Breast (tissue), 4 donors: ENCODE data around the gene EPB41L4A.

- PRO-cap, 3 experiments, result no peak in any of the 3 experiments
- RRBS, result no CpG with 5 or more reads among the region's 3 CpGs
Measured at GRCh38 chr5:112162977-112163921, 255.8 kb downstream of the EPB41L4A start.

DNA sequence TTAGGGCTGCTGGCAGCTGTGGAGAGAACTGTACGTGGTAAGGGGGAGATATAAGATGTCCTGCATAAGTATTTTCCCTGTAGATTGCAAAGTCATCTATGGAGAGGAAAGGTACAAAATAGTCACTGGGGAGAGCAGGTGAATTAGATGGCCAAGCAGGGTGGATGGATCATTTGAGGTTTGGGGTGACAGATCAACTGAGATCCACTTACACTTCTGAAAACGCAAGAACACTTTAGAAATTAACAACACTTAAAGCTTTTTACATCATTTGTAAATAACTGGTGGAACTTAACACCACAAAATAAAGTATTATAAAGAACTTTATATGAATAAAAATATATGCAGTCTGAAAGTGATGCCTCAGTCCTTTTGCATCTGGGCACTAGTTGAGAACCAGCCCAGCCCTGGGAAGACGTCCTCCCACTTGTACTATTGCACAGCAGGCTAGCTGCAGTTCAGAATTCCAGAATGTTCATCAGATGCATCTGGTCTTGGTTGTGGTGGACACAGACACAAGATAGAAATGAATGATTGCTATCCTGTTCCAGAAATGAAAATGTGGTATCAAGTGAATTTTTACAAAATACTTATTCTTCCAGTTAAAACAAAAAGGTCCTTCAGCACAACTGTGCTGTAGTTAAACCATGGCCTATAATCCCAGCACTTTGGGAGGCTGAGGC, 255.0 kb downstream of the EPB41L4A start:
- PRO-cap, 3 experiments, result no peak in any of the 3 experiments
- RRBS, result no CpG with 5 or more reads among the region's 3 CpGs

- PRO-cap, 3 experiments, result no peak in any of the 3 experiments
- RRBS, result no CpG with 5 or more reads among the region's 2 CpGs
Measured at GRCh38 chr5:112165718-112166236, 253.3 kb downstream of the EPB41L4A start.

- PRO-cap, 3 experiments, result peak in 3 of 3 experiments; most common plus-strand start chr5:112419278 (in 3); most common minus-strand start chr5:112419046 (in 1)
- RRBS, result 1% methylated on average over 2 of the region's 49 CpGs
Measured at GRCh38 chr5:112418958-112419359, at the start of gene EPB41L4A. EPB41L4A (minus strand) TSS chr5:112419277.

DNA sequence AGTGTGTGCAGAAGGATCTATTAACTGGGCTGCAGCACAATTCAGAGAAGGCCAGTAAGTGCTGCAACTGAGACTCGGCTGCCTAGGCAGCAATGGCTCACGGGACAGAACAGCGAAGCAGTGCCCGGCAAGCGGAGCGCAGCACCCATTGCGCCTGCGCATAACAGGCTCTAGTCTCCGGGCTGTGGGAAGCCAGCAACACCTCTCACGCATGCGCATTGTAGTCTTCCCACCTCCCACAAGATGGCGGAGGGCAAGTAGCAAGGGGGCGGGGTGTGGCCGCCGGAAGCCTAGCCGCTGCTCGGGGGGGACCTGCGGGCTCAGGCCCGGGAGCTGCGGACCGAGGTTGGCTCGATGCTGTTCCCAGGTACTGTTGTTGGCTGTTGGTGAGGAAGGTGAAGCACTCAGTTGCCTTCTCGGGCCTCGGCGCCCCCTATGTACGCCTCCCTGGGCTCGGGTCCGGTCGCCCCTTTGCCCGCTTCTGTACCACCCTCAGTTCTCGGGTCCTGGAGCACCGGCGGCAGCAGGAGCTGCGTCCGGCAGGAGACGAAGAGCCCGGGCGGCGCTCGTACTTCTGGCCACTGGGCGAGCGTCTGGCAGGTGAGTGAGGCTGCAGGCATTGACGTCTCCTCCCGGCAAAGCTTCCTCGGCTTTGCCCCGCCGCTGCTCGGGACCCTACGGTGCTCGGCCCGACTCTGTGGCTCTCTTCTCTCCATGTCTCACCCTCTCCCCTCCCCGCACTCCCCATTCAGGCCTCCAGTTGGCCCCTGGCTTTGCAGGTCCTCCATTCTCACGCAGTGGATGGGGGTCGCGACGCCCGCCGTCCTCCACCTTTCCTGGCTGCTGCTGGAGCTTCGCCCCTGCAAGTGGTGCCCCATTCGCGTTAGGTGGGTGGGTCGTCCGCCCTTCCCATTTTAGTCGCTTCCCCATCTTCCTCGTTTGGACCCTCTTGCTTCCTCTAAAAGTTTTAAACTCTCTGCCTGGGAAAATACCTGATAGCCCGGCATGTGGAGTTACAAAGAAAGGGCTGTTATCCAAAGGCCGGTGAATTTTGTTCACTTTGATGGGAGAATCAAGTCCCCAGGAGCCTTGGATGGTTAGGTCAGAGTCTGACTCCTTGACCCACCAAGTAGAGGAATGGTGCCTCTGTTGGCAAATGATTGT, 30.0 kb upstream of the APC start:
- PRO-cap, 3 experiments, result peak in 3 of 3 experiments; most common plus-strand start position 495 of the sequence (in 2); most common minus-strand start position 94 of the sequence (in 3)
- RRBS, result 2% methylated on average over 27 of the region's 67 CpGs

DNA sequence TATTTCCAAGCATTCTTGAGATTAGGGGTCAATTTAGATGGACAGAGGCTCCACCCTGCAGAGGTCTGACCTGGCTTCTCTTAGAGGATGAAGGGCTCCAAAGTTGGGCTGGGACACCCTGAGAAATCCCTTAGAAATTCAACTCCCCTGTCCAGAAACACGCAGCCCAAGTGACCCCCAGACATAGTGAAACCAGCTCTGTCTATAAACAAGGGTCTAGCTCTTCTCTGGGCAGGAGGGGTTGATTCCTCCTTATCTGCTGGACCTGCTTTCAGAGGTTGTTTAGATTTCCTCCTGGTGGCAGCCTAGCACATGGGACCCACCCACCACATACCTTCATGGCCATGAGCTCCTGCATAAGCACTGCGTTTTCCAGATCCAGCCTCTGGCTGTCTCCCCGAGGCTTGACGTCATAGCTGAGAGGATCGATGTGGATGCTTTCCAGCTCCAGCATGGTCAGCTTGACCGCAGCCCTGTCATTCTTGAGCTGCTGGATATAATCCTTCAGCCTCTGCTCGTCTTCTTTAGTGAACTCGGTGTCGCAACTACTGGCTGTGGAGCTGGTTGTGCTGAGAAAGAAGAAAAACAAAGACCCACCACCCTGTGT, 76.9 kb downstream of the DCP2 start:
- PRO-cap, 3 experiments, result no peak in any of the 3 experiments
- RRBS, result no CpG with 5 or more reads among the region's 9 CpGs

- PRO-cap, 3 experiments, result no peak in any of the 3 experiments
- RRBS, result no CpG with 5 or more reads among the region's 14 CpGs
Measured at GRCh38 chr5:113067941-113068412, 91.4 kb downstream of the DCP2 start.

DNA sequence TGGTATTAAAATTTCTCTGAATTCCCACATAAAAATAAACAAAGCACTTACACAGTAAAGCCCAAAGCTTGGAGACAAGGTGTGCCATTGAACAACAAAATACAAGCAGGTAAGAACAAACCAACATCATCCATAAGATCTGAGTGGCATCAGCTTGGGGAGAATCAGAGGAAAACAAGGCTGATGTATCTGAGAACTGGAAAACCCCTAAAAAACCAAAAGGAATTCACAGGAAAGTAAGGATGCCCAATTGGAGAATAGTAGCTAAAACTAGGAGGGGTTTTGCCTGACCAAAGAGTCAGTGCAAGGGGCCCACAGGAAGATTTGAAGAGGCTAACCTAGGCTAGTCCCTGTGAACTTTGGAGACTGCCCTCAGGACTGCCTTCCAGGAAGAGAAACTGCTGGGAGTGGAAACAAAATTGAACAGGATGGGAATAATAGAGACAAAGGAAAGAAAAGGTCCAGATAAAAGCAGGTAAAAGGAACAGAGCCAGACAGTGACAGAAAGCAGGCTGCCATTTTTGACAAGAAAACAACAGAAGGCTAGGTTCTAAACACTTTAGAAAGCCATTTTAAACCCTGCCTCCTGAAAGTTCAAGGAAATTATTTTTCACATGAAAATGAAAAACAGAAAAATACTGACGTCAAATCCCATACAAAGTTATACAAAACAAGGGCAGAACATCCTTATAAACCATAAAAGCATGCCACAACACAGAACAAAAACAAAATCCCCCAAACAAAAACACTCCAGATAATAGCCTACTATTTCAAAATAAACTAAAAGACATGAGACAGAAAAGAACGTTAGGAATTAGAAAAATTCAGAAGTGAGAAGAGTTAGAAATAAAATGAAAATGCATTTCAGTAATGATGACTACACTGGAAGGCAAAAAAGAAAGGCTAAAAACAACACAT, 173.4 kb downstream of the DCP2 start:
- PRO-cap, 3 experiments, result no peak in any of the 3 experiments
- RRBS, result no CpG with 5 or more reads among the region's 2 CpGs

- PRO-cap, 3 experiments, result no peak in any of the 3 experiments
- RRBS, result no CpG with 5 or more reads among the region's 21 CpGs
Measured at GRCh38 chr5:113293638-113294245, 141.0 kb downstream of the TSSK1B start.

DNA sequence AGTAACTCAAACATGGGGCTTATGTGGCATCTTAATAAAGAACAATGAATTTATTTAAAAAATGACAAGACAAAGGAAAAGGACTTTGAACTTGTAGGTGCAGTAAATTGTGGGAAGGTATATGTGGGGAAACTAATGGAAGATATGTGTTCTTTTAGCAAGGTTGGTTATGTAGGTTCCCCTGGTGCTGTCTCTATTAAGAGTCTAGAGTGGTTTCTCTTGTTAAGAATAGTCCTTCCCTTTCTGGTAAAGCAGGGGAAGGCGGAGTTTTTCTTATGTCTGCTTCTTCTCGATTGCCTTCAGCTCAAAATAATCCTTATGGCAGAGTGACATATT, 2.2 kb downstream of the YTHDC2 start:
- PRO-cap, 3 experiments, result no peak in any of the 3 experiments
- RRBS, result no CpG with 5 or more reads among the region's 2 CpGs

DNA sequence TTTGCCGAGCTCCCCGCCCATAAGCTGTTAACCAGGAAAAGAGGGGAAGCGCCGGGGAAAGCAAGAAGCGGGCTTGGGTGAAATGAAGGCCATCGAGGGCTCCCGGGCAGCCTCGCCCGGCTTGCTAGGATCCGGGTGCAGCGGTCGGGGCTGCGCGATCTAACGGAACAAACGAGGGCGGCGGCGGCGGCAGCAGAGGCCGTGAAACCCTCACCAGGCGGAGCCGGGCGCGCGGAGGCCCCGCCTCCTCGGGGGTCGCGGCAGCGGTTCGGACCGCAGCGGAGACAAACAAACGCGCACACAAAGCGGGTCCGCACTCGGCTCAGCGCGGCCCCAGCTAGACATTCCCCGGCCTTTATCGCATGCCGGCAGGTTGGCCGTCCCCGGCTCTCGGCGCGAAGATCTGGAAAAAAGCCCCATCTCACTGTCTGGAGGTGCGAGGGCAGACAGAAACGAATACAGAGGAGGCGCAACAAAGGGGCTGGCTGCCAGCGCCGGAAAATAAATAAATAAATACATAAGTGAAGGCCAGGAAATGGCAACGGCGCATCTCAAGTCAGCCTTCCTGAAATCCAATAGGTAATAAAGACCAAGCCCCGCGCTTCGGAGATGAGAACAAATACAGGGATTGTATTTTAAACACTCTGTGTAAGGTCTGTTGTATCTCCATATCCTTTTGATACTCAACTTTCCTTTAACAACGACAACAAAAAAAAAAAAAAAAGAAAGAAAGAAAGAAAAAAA, 10.6 kb upstream of the TRIM36 start:
- PRO-cap, 3 experiments, result no peak in any of the 3 experiments
- RRBS, result 2% methylated on average over 27 of the region's 60 CpGs

DNA sequence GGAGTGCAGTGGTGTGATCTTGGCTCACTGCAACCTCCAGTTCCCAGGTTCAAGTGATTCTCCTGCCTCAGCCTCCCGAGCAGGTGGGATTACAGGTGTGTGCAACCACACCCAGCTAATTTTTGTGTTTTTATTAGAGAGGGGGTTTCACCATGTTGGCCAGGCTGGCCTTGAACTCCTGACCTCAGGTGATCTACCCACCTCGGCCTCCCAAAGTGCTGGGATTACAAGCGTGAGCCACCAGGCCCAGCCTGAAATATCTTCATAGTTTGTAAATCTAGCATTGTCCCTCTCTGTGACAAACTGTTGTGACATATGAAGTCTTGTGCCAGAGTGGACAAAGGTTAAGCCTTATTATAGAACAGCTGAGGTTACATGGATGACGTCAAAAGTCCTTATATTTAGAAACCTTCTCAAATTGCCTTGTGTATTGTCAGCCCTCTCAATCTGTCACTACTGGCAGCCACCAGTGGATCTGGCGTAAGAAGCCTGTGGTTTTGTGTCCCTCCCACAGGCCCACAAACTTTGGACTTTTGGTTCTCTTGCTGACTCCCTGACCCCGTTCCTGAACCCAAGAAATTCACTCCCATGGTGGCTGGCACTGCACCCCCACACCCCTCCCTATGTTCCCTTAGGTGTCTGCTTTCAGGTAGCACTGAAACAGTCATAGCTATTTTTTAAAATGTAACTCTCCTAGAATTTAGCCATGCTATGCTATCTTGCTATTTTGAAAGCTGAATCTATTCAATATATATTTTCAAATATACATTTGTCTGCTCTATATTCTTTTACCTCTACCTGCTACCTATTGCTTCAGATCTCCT, 79.4 kb upstream of the CCDC112 start:
- PRO-cap, 3 experiments, result no peak in any of the 3 experiments
- RRBS, result no CpG with 5 or more reads among the region's 6 CpGs

DNA sequence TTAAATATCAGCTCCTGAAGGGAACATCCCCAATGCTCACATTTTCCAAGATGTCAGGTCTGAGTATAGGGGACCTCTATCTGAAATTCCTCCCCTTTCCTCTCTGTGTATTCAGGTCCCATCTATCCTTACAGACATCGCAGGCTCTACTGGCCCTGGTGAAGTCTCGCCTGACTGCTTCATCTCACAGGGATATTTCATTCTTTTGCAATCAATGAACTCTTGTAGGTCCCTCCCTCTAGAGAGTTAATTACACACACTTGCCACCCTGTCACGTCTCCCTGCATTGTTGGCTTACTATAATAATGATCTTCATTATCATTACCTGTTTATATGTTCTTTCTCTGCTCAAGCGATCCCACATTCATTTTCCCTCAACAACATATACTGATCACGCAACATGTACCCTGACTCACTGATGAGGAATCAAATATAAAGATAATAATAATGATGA, 88.6 kb downstream of the FEM1C start:
- PRO-cap, 3 experiments, result no peak in any of the 3 experiments
- RRBS, result no CpG with 5 or more reads among the region's 5 CpGs

DNA sequence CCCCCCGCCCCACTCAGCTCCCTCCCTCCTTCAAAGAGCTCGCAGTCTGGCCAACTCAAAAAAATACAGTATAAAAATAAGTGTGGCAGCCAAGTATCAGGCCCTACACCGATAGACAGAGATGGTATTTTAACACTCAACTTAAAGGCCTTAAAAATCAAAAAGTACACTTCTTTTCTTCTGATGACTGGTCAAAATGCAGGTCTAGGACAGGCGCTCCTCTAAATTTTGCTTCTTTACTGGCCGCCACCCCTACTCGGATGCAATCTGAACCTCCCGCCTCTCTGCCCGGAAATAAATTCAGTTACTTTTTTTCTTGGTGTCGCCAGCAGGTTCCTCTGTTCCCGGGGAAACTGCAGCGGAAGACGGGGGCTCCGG, 294 bp downstream of the ATG12 start:
- PRO-cap, 3 experiments, result no peak in any of the 3 experiments
- RRBS, result 2% methylated on average over 3 of the region's 13 CpGs

- PRO-cap, 3 experiments, result no peak in any of the 3 experiments
- RRBS, result no CpG with 5 or more reads among the region's 4 CpGs
Measured at GRCh38 chr5:116223378-116223786, 138.6 kb downstream of the COMMD10 start.

- PRO-cap, 3 experiments, result no peak in any of the 3 experiments
- RRBS, result no CpG with 5 or more reads among the region's 6 CpGs
Measured at GRCh38 chr5:116348326-116349022, 226.1 kb downstream of the SEMA6A start.

GRCh38 chr5:116576101-116576798, 1.6 kb upstream of the SEMA6A start:
- PRO-cap, 3 experiments, result peak in 3 of 3 experiments; most common plus-strand start chr5:116576440 (in 2); most common minus-strand start chr5:116576163 (in 3)
- RRBS, result 4% methylated on average over 12 of the region's 45 CpGs

DNA sequence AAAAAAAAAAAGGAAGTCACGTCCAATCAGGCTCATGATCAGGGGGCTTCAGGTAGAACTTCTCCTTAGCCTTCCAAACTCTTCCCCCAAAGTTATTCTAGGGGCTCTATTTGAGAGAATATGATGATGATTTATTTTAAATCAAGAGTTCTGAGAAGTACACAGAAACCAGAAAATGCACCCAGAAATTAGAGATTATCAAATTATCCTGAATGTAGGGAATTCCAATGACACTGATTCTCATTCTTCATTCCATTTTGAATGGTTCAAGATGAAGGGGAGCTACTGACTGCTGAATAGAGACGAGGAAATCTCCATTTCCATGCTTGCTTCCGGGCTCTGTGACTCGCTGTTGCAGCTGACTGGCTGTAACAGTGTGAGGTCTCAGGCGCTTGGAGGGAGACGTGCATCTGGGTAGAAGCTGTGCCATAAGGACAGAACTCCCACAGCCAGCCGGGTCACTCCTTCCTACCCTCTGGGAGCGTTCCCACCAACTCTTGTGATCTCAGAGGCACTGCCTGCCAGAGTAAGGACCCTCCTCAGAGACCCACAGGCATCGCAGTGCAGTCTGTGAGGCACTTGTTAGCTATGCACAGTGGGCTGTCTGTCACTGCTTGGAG, 203.2 kb upstream of the SEMA6A start:
- PRO-cap, 3 experiments, result no peak in any of the 3 experiments
- RRBS, result 67% methylated on average over 2 of the region's 9 CpGs

GRCh38 chr5:117760189-117760464, 1185.5 kb upstream of the SEMA6A start:
- PRO-cap, 3 experiments, result no peak in any of the 3 experiments
- RRBS, result no CpG with 5 or more reads among the region's 2 CpGs

DNA sequence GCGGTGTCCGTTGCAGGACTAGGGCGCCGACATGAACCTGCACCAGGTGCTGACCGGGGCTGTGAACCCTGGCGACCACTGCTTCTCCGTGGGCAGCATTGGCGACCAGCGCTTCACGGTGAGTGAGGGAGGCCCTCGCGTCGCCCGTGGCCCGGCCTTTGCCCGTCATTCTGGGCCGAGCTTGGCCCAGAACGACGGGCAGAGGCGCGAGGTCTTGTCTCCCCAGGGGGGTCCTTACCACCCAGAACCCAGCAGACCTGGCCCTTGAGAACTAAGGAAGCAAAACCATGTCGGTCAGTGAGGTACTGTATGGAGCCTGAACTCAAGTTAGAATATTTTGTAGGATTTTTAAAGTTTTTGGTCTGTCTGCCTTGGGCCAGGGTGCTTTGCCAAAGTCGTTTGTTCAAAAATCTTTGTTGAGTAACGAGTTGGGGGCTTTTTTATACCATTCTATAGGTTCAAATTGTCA, 686 bp downstream of the DMXL1 start:
- PRO-cap, 3 experiments, result peak in 2 of 3 experiments; most common plus-strand start position 168 of the sequence (in 2); most common minus-strand start position 172 of the sequence (in 2)
- RRBS, result 2% methylated on average over 8 of the region's 24 CpGs